Metastatic Lung Carcinoma in the Adrenal Gland (tissue), 1 donor: ENCODE data around the genes TNS2 and TARBP2.

- PRO-cap = no peak
These were observed 6.6 kb downstream of the KRT8 start for GRCh38 chr12:52898287-52898671.

DNA sequence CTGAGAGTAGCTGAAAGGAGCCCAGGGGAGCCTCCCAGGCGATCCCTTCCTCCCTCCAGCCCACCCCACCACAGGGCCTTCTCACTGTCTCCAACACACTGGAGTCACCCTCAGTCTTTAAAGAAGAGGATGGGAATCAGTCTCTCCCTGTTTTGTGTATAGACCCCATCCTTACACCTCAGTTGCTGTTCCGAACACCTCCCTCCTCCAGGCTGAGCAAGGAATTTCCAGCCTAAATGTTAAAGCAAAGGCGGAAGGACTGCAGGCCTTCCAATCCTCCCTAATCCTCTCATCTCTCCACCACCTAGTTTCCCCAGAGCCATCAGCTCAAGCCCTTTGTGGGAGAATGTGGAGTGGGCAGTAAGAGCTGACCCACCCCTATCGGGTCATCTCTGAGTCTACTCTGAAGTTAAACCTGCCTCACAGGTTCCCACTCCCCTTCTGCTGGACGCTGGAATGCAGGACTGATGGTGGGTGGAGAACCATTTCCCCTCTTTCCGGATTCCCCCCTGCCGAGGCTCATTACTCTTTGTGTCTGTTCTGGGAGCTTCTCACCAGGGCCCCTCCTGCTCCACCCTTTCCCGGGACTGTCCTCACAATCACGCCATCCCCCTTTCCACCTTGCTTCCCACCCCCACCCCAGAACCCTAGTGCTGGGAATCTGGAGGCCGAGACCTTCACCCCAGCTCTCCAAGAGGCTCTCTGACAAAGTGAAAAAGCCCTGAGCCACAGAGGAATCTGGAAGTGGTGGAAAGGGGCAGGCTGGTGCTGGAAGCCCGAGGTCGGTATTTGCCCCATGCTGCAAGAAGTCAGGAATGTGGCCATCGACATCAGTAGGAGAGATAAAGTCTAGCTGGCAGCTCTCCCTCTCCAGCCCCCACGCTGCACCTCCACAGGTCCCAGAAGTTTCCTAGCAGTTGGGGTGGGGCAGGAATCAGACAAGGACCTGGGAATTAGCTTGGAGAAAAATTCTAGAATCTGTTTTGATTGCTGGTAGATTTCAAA lies 3.4 kb upstream of the KRT18 start:
- PRO-cap = unidirectional peak, plus-strand start at position 433 of the sequence; bidirectional peak, plus-strand start at position 916 of the sequence, minus-strand start at position 881 of the sequence

DNA sequence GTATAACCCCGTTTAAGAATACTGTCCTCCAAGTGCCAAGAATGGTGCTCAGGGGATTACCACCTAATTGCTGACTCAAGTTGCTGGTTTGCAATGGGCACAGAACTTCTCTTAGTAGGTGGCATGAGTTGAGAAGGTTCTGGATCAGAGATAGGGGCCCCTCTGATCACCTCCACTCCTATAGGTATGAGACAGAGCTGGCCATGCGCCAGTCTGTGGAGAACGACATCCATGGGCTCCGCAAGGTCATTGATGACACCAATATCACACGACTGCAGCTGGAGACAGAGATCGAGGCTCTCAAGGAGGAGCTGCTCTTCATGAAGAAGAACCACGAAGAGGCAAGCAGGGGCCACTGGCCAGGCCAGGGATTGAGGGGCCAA lies 1.6 kb downstream of the KRT18 start:
- PRO-cap = no peak

DNA sequence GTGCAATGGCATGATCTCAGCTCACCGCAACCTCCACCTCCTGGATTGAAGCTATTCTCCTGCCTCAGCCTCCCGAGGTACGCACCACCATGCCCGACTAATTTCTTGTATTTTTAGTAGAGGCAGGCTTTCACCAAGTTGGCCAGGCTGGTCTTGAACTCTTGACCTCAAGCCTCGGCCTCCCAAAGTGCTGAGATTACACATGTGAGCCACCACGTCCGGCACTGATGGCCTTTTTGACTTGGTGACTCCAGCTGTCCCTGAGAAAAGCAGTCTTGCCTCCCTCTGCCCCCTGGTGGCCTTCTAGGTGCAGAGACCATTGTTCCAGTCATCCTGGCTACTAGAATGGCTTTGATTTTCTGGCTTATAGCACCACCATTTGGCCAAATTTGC lies 25.6 kb upstream of the EIF4B start:
- PRO-cap = no peak

DNA sequence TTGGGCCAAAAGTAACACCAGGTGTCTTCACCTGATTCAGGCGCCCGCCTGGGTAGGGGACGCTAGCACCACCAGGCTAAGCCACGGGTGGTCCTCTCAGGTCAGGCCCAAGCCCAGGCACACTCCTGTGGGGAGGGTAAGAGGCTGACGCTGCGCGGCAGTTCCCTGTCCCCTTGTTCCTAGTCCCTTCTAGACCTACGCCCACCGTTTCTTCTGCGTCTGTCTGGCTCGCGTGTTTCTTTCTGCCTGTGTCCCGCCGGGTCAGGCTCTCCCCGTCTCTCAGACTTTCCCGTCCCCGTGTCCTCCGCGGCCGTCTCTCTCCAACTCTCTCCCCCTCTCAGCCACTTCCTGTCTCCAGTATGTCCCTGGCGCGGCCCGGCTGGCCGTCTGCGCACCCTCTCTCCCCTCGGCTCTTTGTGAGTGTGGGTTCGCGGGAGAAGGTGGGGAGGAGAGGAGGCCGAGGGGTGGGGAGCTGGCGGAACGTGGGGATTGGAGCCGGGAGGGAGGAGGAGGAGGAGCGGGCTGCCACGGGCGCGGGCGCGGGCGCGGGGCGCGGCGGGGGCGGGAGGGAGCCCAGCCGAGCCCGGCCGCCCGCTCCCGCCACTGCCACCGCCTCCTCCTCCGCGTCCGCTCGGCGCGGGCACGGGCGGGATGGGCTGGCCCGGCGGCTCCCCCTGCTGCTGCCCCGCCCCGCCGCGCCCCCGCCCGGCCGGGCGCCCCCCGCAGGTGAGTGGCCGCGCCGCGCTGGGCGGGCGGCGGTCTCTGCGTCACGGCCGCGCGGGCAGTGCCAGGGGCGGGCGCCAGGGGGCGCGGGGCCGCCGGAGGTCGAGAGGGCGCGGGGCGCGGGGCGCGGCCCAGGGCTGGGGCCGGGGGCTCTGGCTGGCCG lies 3.0 kb upstream of the TNS2 start:
- PRO-cap = unidirectional peak, plus-strand start at position 120 of the sequence; bidirectional peak, plus-strand start at position 796 of the sequence, minus-strand start at position 416 of the sequence

DNA sequence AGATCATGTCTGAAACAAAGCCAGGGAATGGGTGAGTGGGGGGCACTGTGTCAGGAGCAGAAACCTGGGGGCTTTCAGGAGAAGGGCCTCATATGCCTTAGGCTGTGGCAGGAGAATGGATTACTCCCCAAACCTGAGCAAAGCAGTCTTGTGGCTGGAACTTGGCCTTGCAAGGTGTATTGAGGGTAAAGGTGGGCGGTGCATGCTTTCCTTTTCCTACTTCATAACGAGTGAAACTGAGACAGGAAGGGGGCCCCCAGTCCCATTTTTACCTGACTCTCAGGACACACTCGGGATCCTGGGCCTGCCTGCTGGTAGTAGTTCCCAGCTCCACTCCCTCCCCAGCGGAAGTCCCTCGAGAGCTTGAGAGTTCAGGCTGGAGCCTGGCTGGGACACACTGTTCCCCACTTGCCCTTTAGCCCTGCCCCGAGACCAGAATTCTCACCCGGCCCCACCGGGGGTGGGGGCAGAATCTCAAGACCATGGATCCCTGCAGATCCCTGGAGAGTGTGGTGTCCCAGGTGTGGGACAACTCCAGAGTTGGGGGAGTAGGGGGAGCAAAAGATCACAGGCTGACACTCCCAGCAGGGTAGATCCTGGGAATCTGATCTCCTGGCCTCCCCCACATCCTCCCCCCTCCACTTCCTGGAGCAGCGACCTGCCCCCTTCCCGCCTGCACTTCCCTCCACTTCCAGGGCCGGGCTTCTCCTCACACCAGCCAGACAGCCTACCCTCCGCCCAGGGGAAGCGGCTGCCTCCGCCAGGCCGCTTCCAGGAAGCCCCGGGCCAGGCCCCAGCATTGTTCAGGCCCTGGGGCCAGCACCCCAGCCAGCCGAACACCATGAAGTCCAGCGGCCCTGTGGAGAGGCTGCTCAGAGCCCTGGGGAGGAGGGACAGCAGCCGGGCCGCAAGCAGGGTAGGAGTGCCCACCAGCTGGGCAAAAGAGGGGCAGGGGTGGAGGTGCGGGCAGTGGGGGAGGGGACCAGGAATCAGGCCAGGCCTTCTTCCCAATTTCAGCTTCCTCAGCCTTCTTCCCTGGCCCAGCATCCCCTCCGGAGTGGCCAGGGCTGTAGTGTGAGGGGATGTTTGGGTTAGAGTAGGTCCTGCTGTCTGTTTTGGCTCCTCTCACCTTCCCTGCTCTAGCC lies at the start of gene TNS2:
TNS2 (plus strand) TSS at position 721 of the 1,145 bp plus-strand sequence.
- PRO-cap = bidirectional peak, plus-strand start at position 469 of the sequence, minus-strand start at position 343 of the sequence; bidirectional peak, plus-strand start at position 717 of the sequence, minus-strand start at position 583 of the sequence

GRCh38 chr12:53063628-53064759 lies 14.1 kb downstream of the TNS2 start:
- PRO-cap = no peak

DNA sequence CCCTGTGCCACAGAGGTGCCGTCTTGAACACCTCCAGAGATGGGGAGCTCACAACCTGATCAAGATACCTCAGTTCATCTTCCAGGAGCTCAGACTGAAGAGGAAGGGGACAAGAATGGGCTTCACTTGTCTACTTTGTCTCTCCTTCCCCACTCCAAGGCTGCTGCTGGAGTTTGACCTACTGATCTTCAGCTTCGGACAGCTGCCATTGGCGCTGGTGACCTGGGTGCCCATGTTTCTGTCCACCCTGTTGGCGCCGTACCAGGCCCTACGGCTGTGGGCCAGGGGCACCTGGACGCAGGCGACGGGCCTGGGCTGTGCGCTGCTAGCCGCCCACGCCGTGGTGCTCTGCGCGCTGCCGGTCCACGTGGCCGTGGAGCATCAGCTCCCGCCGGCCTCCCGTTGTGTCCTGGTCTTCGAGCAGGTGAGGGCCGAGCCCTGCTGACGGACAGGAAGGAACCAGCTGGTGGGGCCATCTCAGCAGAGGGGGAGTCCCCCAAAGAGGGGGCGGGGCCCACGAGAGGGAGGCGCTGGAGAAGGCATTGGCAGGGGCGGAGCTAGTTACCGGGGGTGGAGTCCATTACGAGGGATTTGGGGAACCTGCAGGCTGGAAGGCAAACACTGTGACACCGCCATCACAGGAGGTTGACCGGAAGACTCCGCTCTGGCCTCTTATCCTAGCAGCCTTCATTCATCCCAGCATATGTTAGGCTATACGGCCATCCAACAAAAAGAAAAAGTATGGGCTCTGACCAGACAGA lies 12.1 kb downstream of the SOAT2 start:
- PRO-cap = no peak

DNA sequence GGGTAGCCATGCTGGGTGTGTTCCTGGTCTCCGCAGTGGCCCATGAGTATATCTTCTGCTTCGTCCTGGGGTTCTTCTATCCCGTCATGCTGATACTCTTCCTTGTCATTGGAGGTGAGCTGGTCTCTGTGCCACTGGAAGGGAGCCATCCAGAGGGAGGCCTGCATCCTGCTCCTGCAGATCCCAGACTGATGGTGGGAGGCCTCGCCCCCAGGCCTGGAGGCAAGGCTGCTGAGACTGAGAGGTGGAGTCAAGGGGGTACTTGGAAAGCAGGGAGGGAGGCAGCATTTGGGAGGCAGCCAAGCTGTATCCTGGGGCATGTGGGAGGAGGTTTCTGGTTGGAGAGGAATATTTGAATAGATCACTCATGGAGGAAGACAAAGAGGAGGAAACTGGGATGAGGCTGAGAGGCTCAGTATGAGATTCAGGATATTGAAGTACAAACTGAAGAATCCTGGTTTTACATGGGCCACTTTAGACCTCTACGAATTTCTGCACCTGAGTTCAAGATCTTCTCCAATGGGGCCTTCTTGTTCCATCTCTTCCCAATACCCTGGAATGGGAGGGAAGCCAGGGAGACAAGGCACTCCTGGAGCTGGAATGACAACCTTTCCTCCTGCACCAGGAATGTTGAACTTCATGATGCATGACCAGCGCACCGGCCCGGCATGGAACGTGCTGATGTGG lies 20.0 kb downstream of the SOAT2 start:
- PRO-cap = no peak

GRCh38 chr12:53159163-53159803 lies 21.2 kb upstream of the ZNF740 start:
- PRO-cap = no peak

DNA sequence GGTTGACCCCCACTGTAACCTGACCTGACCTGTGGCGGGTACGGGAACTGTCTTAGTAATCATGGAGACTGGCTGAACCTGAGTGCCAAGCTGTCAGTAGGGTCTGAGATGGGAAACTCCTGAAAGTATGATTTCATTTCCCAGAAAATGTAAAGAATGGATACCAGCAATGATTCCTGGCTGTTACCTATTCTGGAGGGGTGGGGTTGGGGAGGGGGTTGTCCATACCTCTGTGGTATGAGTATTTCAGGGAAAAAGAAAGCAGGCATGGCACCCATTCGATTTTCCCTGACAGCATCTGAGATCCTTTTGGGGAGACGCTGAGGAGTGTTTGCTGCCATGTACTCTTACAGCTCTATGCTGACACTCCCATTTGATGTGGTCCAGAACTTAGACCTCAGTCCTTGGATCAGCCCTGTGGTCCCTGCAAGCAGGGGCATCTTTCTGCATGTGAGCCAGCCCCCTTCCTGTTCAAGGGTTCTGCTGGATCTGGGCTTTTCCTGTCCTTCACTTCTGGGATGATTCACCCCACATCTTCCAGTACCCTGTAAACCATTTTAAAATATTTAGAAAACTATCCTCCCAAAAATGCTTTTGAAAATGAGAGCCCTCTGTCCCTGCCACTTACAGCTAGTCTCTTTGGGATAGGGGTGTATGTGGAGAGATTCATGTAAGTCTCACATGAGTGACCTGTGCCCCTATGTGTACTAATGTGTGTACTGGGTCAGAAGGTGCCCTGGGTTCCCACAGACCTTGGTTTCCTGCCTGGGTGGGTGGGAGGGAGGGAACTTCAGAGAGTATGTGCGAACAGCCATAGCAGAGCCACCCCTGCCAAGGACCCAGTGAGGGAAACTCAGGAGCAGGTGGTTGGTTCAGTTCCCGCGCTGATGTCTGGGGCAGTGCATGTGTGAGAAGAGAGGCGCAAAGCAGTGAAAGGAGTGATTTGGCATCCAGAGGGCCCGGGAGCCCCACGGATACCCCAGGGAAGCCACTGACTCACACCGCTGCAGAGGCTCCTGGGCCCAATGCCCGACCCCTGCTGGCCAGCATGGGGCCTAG lies 8.9 kb upstream of the CSAD start:
- PRO-cap = no peak

GRCh38 chr12:53216851-53218106 lies 10.2 kb upstream of the ITGB7 start:
- PRO-cap = no peak

DNA sequence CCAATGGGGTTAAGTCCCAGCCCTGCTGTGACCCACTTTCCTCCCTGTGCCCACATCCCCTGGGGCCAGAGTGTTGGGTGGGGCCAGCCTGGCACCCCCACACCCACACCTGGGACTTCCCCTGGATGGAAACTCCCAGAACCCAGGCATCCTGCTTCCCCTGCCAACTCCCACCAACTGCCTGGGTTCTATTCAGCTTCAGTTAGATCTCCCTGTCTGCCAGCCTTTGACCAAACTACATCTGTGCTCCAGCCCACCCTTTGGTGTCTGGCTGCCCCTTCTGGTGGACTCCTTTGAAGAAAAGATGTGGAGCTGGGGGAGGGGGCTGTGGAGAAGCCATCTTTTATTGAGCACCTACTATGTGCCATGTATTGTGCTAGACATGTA lies 4.6 kb upstream of the RARG start:
- PRO-cap = no peak

DNA sequence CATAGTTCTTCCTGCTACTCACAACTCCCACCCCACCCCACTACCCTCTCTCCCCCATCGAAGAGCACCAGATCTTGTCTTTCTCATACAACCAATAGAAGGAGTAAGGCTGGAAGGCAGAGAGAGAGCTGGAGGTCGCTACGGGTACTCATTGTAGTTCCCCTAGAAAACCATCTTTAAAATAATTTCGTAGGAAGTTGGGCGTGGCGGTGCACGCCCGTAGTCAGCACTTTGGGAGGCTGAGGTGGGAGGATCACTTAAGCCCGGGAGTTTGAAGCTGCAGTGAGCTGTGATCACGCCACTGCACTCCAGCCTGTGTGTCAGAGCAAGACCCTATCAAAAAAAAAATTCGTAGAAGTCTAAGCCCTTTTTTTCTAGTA lies 534 bp upstream of the ESPL1 start:
- PRO-cap = no peak

- PRO-cap = no peak
These were observed 9.0 kb upstream of the PFDN5 start for GRCh38 chr12:53286047-53287067.

GRCh38 chr12:53365499-53365906 lies 14.5 kb upstream of the SP1 start:
- PRO-cap = no peak

DNA sequence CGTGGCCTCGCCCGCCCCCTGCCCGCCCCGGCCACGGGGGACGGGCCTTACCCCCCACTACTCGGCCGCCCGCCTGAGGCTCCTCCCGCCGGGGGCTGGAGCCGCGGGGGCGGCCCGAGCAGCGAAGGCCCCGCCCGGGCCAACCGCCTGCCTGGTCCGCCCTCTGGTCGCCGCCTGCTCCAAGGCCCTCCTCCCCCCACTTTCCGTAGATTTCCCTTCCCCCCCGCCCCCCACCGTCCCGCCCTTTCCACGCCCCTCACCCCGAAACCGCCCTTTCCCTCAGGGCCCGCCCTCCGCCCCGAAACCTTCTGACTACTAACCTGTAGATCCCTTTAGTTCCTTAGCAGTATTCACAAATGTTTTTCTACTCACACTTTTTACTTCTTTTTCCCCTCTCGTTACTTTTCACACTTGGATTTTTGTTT lies 555 bp downstream of the SP1 start:
- PRO-cap = bidirectional peak, plus-strand start at position 301 of the sequence, minus-strand start outside the sequence

- PRO-cap = no peak
These were observed 2.1 kb downstream of the SP1 start for GRCh38 chr12:53381897-53382604.

DNA sequence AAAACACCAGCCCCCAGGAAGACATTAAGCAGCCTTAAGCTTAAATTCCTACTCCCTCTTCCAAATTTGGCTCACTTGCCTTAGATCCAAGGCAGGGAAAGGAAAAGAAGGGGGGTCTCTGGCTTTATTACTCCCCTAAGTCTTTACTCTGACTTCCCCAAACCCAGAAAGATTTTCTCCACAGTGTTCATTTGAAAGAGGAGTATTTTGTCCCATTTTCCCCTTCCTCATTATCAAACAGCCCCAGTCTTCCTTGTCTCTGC lies 8.4 kb upstream of the AMHR2 start:
- PRO-cap = no peak

DNA sequence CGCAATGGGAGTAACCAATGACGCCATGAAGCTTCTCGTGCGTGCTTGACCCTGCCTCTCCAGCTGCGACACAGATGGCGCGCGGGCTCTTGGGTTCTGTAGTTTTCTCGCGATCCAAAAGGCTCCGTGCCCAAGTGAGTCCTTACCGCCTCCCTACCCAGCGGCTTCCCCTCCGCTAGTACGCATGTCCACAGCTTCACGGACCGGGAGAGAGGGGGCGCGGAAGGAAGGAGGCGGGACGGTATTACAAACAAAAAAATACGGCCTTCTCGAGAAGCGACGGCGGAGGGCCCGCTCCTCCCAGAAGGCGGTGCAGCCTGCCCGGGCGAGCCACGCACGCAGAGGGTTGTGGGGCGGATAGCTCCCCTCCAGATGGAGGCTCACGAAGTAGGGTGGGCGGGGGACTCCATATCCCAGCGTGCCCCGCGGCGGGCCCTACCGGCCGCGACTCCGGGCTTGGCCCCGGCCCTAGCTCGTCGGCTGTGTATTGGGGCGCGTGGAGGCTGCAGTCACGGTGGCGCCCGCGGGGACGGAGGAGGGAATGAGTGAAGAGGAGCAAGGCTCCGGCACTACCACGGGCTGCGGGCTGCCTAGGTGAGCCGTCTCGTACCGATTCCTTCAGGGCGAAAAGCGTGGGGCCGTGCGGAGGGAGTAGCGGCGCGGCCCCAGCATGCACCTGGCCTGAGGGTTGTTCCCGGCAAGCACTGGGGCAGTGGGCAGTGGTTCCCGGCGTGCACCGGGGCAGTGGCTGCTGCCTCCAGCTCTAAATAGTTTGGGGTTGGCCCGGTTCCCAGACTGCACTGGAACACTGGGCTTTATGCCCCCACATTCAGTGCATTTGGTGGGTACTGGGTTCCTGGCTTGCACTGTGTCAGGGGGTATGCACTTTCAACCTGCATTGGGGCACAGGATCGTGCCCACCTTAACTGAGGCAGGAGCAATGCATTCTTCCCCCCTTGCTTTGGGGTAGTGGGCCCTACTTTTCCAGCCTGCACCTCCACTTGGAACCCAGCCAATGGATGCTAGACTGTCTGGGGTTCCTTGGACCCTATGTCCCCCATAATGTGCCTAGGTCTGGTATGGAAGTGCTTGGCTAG lies at the start of gene TARBP2:
TARBP2 (plus strand) TSS at position 416 of the 1,097 bp plus-strand sequence.
- PRO-cap = bidirectional peak, plus-strand start at position 101 of the sequence, minus-strand start outside the sequence; bidirectional peak, plus-strand start at position 487 of the sequence, minus-strand start at position 348 of the sequence; bidirectional peak, plus-strand start at position 719 of the sequence, minus-strand start at position 678 of the sequence